HT1080 (cell line): ENCODE data around the gene ZNF658.

RAMPAGE:
- cytosol, long total RNA, result no peak
- long total RNA, result no peak
- nucleus, long total RNA, result no peak
Observed at GRCh38 chr9:40497552-40497818, 631.0 kb downstream of the FOXD4L6 start.

RAMPAGE:
- cytosol, long total RNA, result no peak
- long total RNA, result no peak
- nucleus, long total RNA, result no peak
Observed at GRCh38 chr9:40596013-40596441, 532.5 kb downstream of the FOXD4L6 start.

DNA sequence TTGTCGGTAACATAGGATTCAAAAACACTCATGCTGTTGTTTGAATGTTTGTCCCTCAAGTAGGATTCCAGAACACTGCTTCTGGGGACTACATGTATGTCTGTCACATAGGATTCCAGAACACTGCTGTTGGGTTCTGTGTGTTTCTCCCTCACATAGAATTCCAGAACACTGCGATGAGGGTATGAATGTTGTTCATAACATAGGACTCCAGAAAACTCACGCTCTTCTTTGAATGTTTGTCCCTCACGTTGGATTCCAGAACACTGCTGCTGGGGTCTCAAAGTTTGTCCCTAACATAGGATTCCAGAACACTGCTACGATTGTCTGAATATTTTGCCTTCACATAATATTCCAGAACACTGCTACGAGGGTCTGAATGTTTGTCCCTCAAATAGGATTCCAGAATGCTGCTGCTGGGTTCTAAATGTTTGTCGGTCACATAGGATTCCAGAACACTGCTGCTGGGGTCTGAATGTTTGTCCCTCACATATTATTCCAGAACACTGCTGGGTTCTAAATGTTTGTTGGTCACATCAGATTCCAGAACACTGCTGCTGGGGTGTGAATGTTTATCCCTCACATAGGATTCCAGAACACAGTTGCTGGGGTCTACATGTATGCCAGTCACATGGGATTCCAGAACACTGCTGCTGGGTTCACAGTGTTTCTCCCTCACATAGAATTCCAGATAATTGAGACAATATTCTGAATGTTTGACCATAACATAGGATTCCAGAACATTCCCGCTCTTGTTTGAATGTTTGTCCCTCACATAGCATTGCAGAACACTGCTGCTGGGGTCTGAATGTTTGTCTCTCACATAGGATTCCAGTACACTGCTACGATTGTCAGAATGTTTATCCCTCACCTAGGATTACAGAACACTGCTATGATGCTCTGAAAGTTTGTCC lies 202.1 kb downstream of the FOXD4L6 start:
RAMPAGE:
- cytosol, long total RNA, result no peak
- long total RNA, result no peak
- nucleus, long total RNA, result no peak

RAMPAGE:
- cytosol, long total RNA, result no peak
- long total RNA, result no peak
- nucleus, long total RNA, result no peak
Observed at GRCh38 chr9:41064595-41064924, 63.9 kb downstream of the FOXD4L6 start.

DNA sequence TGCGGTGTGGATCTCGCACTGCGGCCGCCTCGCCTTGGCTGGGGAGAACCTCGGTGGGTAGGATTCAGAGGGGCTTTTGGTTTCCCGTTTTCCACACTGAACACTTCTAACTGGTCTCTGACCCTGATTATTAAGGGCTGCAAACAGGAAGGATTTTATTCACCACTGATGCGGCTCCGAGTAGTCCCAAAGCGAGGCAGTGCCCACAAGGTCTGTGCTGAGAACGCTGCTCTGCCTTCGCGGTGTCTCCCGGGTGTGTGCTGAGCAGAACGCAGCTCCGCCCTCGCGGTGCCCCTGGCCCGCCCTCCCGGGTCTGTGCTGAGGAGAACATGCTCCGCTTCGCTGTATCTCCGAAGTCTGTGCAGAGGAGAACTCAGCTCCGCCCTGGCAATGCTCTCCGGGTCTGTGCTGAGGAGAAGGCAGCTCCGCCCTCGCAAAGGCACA lies 167.4 kb upstream of the ZNG1F start:
RAMPAGE:
- cytosol, long total RNA, result no peak
- long total RNA, result no peak
- nucleus, long total RNA, result no peak

DNA sequence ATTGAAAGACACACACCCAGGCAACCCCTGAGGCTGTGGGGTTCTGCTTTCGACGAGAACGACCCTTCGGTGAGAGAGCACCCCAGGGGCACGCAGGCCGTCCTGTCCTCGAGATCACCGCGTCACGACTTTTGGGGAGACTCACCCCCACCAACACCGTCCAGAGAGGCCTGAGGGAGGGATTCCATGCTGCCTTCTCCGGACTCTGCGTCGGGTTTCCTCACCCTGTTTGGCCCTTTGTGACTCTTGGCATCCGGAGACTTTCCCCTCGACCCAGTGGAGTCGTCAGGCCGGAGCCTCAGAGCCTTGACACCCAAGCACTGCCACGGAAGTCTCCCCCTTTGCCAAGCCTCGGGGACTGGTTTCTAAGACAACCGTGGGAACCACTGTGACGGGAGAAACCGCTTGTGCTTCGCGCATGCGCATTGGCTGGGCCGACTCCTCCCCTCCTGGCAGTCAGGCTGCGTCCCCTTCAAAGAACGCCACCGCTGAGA lies 459.3 kb upstream of the ZNG1F start:
RAMPAGE:
- cytosol, long total RNA, result no peak
- long total RNA, result no peak
- nucleus, long total RNA, result no peak

DNA sequence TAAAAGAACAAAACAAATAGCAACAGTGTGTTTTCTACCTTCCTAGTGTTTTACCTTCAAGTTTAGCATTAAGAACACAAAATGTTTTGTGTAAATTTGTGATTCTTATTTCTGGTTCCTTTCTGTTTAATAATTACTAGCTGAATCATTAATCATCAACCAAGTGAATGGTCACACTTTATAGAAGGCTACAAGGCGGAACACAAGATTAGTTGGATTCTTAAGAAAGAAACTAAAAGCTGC lies 456.1 kb downstream of the CNTNAP3B start:
RAMPAGE:
- cytosol, long total RNA, result no peak
- long total RNA, result no peak
- nucleus, long total RNA, result no peak

GRCh38 chr9:61554523-61555058 lies 364.8 kb downstream of the SPATA31A7 start:
RAMPAGE:
- cytosol, long total RNA, result no peak
- long total RNA, result no peak
- nucleus, long total RNA, result no peak

RAMPAGE:
- cytosol, long total RNA, result no peak
- long total RNA, result no peak
- nucleus, long total RNA, result no peak
Observed at GRCh38 chr9:62800958-62801607, 1611.2 kb downstream of the SPATA31A7 start.

DNA sequence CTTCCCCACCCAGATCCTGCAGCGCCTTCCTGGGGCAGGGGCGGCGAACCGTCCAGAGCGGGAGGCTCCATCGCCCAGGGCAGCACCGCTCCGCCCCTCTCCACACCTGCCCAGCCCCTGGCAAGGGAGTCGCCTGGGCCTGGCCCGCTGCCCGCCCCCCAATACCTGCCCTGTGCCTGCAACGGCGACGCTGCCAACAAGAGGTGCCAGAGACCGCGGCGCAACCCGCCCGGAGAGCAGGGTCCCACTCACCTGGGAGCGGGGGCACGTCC lies 1641.1 kb downstream of the SPATA31A7 start:
RAMPAGE:
- cytosol, long total RNA, result no peak
- long total RNA, result no peak
- nucleus, long total RNA, result no peak

DNA sequence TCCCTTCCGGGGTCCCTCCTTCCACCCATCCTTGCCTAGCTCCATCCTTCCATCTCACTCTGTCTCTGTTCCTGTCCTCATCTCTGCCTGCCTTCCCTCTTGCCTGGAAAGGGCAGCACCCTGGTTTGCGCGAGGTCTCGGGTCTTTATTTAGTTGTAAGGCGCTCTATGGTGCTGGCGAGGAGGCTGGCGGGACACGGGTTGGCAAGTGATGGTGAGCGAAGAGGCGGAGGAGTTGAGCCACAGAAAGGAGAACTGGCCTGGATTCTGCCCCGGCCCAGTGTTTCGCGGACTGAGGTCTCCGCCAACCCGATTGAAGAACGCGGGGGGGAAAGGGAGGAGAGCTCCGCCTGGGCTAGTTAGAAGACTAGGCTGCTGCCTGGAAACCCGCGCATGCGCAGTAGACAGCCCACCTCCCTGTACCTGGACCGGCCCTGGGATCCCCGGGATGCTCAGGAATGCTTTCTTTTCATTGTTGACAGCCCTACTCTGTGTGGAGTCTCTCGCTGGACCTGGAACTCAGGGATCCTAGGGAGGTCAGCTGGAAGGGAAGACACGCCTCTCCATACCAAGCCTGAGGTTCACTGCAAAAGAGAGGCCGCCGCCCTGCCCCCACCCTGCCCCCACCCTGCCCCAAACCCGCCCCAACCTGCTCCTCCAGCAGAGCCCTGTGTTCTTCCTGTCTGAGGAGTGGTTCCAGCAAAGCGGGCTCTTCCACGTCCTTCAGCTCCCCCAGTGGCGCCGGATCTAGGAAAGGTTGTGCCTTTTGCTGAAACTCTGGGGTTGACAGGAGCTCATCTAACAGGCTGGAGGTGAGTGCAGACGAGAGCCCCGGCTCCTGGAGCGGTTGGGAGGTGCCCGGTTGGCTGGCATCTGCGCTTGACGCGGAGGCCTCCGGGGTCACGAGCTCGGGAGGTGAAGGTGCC lies 1467.7 kb downstream of the FOXD4L5 start:
RAMPAGE:
- cytosol, long total RNA, result no peak
- long total RNA, result no peak
- nucleus, long total RNA, result no peak

GRCh38 chr9:64016900-64017374 lies 1268.1 kb downstream of the FOXD4L5 start:
RAMPAGE:
- cytosol, long total RNA, result no peak
- long total RNA, result no peak
- nucleus, long total RNA, result no peak

RAMPAGE:
- cytosol, long total RNA, result no peak
- long total RNA, result no peak
- nucleus, long total RNA, result no peak
Observed at GRCh38 chr9:65195710-65196195, 89.3 kb downstream of the FOXD4L5 start.

RAMPAGE:
- cytosol, long total RNA, result no peak
- long total RNA, result no peak
- nucleus, long total RNA, result no peak
Observed at GRCh38 chr9:65206984-65207941, 77.7 kb downstream of the FOXD4L5 start.

DNA sequence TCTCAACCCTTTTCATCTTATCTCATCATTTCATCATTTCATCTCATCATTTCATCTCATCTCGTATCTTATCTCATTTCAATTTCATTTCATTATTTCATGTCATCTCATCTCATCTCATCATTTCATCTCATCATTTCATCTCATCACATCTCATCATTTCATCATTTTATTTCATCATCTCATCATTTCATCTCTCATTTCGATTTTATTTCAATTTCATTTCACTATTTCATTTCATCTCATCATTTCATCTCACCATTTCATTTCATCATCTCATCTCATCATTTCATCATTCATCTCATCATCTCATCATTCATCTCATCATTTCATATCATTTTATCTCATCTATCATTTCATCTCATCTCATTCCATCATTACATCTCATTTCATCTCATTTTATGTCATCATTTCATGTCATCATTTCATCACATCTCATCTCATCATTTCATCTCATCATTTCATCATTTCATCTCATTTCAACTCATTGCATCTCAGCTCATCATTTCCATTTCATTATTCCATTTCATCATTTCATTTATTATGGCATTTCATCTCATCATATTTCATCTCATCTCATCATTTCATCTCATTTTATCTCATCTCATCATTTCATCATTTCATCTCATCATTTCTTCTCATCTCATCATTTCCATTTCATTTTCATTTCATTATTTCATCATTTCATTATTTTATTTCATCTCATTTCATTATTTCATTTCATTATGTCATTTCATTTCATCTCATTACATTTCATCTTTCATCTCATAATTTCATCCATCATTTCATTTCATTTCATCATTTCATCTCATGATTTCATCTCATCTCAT lies 77.1 kb downstream of the FOXD4L4 start:
RAMPAGE:
- cytosol, long total RNA, result no peak
- long total RNA, result no peak
- nucleus, long total RNA, result no peak

GRCh38 chr9:66900441-66901035 lies at the start of gene ZNF658:
ZNF658 (plus strand) TSS chr9:66900725.
RAMPAGE:
- cytosol, long total RNA, result no peak
- long total RNA, result start-site peak on the plus strand at chr9:66900743-66900795, 21 reads
- nucleus, long total RNA, result no peak

DNA sequence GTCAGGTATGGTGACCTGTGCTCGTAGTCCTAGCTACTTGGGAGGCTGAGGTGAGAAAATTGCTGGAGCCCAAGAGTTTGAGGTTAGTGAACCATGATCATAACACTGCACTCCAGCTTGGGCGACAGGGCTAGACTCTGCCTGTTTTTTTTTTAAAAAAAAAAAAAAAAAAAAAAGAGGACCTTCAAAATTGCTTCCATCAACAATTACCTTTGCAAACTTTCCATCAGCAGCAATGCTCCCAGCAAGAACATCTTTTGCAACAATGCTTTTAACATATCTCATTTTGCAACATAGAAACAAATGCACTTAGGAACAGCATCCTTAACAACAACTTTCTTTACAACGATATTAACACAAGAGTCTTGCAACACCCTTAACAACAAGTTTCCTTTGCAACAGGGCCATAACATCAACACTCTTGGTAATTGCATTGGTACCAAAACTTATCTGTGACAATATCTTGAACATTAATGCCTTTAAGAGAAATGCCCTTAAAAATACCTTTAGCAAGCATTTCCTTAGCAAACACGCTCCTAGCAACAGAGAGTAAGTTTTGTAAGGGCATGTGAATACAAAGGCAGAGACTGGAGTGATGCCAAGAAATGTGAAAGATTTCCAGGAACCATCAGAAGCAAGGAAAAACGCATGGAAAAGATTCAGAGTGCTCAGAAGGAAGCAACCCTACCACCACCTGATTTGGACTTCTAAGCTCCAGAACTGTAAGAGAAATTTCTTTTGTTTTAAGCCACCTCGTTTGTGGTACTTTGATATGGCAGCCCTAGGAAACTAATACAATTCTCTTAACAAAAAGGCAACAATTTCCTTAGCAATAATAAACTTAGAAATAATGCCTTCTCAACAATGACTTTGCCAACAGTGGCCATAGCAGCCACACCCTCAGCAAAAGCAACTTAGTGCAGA lies 42.1 kb downstream of the ZNF658 start:
RAMPAGE:
- cytosol, long total RNA, result no peak
- long total RNA, result no peak
- nucleus, long total RNA, result no peak

DNA sequence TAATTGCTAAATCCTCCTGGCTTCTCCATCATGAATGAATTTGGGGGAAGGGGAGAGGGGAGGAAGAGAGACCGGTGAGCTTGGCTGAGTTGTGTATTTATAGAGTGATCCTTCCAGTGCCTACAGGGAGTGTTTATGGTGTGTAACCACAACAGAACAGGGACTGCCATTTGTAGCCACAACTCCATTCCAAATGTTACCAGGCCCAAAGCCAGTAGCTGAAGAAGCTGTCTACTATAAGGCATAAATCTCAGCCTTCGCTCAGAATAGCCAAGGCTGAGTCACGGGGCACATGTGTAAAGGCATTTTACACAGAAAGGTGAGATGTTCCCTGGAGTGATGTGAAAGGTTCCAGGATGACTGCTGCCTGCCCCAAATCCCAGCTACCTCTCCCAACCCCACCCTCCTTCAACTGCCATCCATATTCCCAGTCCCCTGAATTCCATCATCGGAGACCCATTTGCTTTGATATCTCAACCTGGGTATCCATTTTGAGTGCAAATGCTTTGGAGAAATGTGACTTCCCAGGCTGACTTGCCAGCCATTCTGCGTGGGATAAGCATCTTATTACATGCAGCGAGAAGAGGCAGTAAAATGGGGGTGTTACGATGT lies 2.4 kb downstream of the TMEM252 start:
RAMPAGE:
- cytosol, long total RNA, result no peak
- long total RNA, result no peak
- nucleus, long total RNA, result no peak

GRCh38 chr9:68643447-68644294 lies 61.4 kb upstream of the PIP5K1B start:
RAMPAGE:
- cytosol, long total RNA, result no peak
- long total RNA, result no peak
- nucleus, long total RNA, result no peak

RAMPAGE:
- cytosol, long total RNA, result no peak
- long total RNA, result no peak
- nucleus, long total RNA, result no peak
Observed at GRCh38 chr9:69177581-69178090, 3.6 kb downstream of the TJP2 start.